Metastatic Liver Carcinoma in the Adrenal Gland (tissue), 2 donors: ENCODE results near the gene OR4E1.

DNA sequence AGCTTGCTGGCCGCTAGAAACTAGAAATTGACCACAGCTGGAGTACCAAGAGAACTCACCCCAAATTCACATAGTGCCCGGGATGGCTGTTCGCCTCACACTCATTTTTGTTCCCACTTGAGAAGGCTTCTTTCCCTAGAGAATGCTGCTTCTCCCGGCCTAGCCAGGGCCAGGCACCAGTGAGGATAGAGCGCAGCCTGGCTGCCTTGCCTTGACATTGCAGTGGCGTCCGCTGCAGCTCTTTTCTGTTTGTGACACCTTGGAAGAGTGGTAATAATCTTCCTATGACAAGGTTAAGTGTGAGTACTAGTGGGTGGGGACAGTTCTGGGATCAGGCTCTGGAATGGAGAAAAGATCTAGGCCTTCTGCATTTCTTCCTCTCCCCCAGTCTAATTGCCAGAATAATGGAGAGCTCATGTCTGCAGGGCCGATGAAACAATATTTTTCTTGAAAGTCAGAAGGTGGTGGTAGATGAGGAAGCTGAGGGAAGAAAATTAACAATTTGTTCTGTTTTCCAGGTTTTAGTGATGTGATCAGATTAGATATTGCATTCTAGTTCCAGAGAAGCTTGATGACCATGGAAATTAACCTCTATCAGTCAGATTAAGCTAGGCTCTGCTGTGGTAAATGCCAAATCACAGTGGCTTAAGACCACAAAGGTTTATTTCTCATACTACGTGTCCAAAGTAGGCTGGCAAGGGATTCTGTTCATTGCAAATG, 3.7 kb downstream of the TMEM253 start:
- PRO-cap, 2 experiments = no peak in any of the 2 experiments

DNA sequence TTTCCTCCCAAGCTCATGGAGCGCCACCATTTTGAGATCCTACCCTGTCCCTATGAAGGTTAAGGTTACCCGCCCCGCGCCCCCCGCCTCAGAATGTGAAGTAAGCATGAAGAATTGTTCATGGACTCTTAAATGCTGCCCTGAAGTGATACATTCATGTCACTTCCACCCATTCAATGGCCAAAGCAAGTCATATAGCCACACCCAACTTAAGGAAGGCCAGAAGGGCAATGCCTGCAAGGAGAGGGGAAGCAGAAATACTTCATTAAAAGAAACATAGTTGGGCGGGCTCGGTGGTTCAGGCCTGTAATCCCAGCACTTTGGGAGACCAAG, 4.3 kb downstream of the TMEM253 start:
- PRO-cap, 2 experiments = no peak in any of the 2 experiments

DNA sequence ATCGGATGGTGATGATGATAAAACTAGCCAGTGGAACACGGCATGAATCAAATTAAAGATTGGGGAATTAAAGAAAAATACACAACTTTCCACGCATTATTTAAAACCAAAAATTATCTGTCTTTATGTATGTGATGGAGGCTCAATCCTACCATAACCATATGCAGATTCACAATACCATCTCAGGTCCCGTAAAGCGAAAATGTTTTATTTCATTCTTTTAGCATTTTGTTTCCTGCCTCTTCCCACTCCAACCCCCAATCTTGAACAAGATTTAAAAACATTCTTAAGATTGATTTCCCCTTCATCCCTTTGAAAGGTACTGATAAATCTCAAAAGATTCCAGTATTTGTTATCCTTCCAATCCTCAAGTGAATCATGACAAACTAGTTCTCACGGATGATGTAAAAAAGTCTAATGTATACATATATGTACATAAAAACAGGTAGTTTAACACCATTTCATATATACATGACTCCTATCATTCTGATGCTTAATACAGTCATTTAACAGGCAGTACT, 34.2 kb downstream of the HNRNPC start:
- PRO-cap, 2 experiments = no peak in any of the 2 experiments

GRCh38 chr14:21249475-21250184, 19.6 kb downstream of the HNRNPC start:
- PRO-cap, 2 experiments = no peak in any of the 2 experiments

DNA sequence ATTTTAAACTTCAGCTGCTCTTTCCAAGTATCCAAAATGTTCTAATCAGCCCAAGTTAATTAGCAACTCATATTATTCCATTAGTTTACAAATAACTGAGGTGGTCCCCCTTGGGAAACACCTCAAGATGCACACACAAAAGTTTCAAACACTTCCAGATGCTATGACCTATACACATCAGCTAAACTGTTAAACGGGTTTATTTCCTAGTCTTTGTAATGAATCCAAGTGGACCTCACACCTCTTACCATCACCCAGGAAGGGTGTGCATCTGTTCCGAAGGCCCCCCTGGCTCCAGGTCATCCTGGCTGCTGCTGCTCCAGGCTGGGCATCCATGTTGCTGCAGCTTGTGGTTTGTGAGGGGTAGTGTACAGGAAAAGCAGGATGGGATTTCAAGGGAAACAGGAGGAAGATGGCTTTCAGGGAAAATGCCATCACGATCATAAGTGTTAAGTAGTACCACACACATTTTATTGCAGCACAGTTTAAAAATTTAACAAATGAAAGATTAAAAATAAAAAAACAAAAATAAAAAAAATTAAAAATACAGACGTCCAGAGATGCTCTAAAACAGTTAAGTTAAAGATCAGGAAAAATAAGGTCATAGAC, 6.8 kb downstream of the HNRNPC start:
- PRO-cap, 2 experiments = no peak in any of the 2 experiments

DNA sequence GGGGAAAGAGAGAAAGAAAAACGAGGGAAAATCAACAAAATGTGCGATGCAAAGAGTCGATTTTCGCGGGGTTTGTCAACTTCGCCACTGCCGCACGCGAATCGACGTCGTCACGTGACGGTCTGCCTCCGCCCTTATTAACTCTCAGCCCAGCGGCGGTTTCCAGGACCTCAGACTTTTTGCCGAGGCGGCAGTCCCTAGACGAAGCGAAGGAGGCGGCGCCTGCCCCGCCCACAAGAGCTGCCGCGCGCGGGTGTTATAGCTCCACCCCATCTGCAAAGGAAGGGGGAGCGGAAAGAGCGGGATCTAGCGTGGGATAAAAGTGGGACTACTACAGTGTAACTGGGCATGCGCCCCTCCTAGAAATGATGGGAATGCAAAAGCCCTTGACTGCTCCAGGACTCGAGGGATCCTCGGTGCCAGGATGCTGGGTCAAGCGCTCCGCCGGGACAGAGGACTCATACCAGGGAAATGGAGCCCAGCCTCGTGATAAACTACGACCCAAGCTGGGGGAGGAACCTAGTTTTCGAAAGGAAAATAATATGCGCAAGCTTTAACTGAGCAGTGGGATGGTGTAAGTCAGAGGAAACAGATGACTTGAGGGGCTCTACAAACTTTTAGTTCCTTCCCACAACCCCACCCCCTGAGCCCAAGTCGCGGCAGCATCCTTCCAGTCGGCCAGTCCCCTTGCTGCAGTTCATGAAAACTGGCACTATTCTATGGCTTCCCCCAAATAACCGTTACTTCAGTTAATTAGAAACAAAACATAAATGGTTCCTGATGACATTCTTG, 517 bp upstream of the SUPT16H start:
- PRO-cap, 2 experiments = peak in 2 of 2 experiments; most common plus-strand start position 173 of the sequence (in 2)

DNA sequence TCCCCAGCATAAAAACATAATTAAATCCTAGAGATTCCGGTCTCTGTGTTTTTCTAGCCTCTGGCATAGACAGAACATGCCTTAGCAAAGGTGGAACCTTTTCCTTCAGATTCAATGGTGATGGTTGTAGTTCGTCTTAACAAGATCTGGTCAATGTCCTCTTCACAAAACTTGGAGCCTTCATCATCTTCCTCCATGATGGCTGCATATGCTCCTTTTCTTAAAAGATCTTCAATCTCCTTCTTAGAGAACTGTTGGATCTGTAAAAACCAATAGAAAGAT, 18.0 kb upstream of the SUPT16H start:
- PRO-cap, 2 experiments = no peak in any of the 2 experiments

DNA sequence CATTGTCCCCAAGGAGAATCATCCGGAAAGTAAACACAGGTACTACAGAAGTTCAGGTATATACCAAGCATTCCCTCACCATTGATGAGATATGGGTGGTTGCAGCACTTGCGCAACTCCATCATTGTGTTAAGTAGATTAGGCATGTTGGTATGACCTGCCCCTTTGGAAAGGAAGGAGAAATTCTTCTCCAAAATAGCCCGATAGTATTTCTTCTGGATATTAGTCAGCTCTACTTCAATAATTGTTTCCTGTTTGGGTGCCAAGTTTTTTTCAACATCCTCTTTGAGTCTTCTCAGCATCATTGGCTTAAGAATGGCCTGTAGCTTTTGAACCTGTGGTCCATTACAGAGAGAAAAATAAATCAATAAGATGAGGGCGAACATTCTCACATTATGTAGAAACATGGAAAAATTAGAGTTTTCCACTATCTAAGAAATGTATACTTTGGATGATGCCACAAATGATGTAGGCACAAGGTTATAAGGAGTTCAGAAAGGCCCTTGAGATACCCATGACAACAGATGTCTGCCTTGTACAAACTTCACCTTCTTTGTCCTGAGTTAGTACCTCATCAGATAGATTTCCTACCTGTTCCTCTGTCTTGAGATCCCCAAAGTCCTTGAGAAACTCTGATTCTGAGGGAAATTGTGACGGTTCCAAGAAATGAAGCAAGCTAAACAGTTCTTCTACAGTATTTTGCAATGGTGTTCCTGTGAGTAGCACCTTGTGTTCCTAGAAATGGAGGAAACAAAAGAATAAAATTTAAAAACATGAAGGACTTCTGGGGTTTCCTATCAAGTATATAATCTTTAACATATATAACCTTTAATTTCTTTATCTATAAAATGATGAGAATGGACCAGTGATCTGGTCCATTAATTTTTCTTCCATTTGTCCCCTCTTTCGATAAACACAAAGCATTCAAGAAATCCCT, 21.6 kb upstream of the SUPT16H start:
- PRO-cap, 2 experiments = no peak in any of the 2 experiments

- PRO-cap, 2 experiments = no peak in any of the 2 experiments
Measured at GRCh38 chr14:21409751-21410236, 26.0 kb upstream of the SUPT16H start.

DNA sequence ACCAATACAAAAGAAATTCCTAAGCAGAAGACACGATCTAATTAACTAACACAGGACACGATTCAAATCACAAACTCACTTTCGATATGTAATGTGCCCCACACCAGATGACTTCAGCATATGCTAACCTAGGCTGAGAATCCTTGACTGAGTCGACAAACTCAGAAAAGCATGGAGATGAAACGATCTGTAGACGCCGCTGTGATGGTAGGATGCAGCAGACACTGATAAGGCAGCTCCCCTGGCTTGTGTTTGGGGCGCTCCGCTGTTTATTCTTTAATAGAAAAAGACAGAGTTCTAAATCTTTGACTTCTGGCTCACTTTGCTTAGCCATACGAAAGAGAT, 1.1 kb downstream of the CHD8 start:
- PRO-cap, 2 experiments = no peak in any of the 2 experiments

- PRO-cap, 2 experiments = no peak in any of the 2 experiments
Measured at GRCh38 chr14:21673750-21674090, at the start of gene OR4E1. TSS of gene OR4E1 (minus strand) at chr14:21673818.

- PRO-cap, 2 experiments = no peak in any of the 2 experiments
Measured at GRCh38 chr14:21748776-21749238, 75.2 kb upstream of the OR4E1 start.

- PRO-cap, 2 experiments = no peak in any of the 2 experiments
Measured at GRCh38 chr14:21965141-21965550, 291.5 kb upstream of the OR4E1 start.

GRCh38 chr14:22070228-22070760, 396.7 kb upstream of the OR4E1 start:
- PRO-cap, 2 experiments = no peak in any of the 2 experiments

GRCh38 chr14:22105005-22105732, 431.6 kb upstream of the OR4E1 start:
- PRO-cap, 2 experiments = no peak in any of the 2 experiments

DNA sequence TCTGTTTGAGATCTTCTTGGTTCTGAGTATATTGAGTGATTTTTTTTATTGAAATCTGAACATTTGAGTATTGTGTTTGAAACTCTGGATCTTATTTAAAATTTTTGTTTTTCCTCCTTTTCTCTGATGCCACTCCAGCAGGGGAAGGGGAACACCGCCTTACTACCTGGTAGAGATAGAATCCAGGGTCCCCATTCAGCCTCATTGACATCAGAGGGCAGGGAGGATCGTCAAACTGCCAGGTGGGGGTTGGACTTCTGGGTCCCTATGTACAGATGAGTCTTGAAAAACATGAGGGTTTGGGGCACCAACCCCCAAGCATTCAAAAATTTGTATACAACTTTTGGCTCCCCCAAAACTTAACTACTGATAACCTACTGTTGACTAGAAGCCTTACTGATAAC, 444.8 kb upstream of the OR4E1 start:
- PRO-cap, 2 experiments = no peak in any of the 2 experiments

DNA sequence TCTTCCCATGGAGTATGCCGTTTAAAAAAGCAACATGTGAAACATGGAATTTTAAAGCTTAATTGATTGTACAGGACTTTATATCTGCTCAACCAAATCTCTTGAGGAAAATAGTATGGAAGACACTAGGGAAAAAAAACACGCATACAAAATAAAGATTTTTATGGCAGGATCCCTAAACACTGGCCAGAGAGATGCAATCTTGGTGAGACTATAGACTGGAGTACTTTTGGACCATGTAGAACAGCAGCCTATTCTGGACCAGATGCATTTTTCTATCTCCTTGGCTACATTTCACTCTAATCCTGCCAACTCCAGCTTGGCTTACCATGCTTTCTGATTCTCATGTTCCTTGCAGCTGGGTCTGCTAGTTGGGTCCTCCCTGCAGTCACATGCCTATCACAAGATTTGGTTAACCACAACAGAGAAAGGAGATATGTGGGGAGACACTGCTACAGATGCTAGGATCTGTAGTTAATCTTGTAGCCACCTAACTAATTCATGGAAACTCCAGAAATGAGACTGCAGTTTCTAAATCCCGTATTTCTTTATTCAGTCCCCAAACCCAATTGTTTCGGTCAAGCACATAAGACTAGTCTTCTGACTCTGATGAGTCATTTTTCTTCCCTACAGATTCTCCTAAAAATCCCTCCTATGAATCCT, 410.8 kb downstream of the DAD1 start:
- PRO-cap, 2 experiments = no peak in any of the 2 experiments

DNA sequence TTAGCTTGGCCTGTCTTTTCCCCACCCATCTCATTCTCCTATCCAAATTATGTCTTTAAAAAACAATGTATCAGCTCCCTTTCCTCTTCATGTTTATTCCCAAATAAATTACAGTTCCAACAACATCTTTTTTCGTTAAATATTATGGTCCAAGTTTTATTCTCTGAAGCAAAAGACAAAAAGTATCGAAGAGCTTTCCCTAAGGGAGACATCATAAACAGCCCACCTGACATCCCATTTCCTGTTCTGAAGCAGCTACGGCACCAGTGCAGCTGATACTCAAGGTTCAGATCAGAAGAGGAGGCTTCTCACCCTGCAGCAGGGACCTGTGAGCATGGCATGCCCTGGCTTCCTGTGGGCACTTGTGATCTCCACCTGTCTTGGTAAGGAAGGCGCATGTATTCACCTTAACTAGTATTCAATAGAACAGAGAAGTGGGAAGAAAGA, 308.2 kb downstream of the DAD1 start:
- PRO-cap, 2 experiments = no peak in any of the 2 experiments

DNA sequence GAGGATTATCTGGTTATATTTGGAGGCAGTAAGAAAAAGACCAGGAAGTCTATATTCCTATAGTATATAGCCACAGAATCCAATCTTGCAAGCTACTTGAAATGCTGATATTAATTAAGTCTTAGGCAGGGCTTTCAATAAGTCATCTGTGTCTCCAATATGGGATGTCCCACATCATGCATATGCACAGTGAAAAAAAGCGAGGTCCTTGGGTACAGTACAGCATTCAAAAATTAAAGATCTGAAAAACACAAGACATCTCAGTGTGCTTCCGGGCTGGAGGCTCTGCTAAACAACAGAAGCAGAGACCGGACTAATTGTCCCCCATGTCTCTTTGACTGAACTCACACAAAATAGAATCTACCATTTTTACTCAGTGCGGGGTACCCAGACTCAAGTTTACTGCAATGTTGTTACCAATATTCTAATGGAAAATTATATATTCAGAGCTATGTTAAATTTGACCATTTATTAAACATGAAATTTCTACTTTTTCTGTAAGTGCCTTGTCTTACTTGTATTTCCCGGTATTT, 155.9 kb downstream of the DAD1 start:
- PRO-cap, 2 experiments = no peak in any of the 2 experiments

DNA sequence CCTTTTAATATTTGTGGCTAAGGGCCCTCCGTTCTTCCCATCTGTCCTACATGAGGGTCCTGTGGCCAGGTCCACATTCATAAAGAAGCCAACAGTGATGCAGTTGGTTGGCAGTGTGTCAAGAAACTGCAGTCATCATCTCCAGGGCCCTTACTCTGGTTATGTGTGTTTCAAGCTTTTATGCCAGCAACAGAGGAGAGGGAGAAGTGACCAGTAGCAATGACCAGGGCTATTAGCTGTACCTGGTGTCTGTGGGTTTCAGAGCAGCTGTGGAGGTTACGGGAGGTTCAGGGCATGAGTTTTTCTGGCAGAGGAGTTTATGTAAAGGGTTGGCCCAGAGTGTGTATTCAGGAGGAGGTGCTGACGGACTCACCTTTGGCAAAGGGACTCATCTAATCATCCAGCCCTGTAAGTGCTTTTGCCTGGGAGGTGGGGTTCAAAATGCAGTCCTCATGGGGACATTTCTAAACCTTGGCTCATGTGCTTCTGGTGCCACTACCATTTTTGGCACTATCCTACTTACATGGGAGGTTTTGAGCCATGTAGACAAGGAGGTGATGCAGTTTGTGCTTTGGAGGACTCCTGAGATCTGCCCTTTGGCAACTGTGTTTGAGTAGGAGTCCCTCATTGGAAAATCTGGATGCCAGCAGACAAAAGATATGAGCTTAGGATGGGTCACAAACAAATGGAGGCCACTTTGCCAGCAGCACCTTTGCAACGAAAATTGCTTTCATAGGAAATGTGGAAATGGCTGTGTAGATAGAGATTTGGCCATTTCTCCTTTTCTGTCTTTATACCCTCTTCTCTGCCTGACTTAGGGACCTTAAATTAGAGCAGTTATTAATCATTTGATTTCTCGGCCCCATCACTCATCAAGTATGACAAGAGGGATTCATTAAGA, 95.2 kb downstream of the DAD1 start:
- PRO-cap, 2 experiments = no peak in any of the 2 experiments